Smooth muscle cell (in vitro differentiated cells): Measurements from ENCODE around the genes TNFRSF25 and KLHL21.

GRCh38 chr1:6294067-6294488 lies 33.2 kb upstream of the GPR153 start:
- RAMPAGE, long total RNA = no peak

DNA sequence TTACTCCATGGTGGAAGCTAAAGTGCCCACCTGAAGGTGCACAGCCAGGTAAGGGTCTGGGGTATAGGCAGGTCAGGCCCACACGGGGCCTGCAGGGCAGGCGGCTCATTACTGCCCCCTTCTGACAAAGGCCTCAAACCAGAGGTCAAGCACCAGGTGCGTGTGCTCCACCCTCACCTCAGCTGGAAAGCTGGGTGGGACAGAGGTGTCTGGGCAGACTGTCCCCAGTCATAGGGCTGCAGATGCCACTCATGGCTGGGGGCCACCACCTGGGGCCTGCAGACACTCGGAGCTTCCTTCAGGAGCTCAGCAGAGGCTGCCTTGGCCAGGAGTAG lies 36.3 kb downstream of the ACOT7 start:
- RAMPAGE, long total RNA = no peak

- RAMPAGE, long total RNA = no peak
These were observed 34.1 kb downstream of the ACOT7 start for GRCh38 chr1:6359224-6360063.

- RAMPAGE, long total RNA = no peak
These were observed at the start of gene TNFRSF25 for GRCh38 chr1:6465539-6466436. Gene TNFRSF25, minus strand, starts transcription at chr1:6466173.

DNA sequence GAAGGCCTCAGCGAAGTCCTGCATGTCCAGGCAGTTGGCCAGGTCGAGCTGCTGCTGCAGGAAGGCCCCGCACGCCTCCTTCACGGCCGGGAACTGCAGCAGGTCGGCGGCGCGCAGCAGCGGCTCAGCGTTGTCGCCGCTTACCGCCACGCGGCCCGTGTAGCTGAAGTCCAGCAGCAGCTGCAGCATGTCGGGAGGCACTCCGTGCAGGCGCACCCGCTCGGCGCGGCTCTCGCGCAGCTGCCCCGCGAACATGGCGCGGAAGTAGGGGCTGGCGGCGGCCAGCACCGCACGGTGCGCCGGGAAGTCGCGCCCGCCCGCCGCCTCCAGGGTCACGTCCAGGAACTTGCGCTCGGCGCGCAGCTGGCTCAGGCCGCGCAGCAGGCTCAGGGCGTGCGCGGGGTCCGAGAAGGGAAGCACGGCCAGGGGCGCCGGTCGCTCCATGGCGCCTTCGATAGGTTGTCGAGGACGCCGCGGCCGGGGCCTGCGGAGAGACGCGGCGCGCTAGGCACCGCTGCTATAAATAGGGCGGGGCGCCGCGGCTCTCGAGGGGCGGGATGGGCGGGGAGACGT lies at the start of gene KLHL21:
Gene KLHL21, minus strand, starts transcription at position 496 of the 573 bp plus-strand sequence.
- RAMPAGE, long total RNA = no peak

DNA sequence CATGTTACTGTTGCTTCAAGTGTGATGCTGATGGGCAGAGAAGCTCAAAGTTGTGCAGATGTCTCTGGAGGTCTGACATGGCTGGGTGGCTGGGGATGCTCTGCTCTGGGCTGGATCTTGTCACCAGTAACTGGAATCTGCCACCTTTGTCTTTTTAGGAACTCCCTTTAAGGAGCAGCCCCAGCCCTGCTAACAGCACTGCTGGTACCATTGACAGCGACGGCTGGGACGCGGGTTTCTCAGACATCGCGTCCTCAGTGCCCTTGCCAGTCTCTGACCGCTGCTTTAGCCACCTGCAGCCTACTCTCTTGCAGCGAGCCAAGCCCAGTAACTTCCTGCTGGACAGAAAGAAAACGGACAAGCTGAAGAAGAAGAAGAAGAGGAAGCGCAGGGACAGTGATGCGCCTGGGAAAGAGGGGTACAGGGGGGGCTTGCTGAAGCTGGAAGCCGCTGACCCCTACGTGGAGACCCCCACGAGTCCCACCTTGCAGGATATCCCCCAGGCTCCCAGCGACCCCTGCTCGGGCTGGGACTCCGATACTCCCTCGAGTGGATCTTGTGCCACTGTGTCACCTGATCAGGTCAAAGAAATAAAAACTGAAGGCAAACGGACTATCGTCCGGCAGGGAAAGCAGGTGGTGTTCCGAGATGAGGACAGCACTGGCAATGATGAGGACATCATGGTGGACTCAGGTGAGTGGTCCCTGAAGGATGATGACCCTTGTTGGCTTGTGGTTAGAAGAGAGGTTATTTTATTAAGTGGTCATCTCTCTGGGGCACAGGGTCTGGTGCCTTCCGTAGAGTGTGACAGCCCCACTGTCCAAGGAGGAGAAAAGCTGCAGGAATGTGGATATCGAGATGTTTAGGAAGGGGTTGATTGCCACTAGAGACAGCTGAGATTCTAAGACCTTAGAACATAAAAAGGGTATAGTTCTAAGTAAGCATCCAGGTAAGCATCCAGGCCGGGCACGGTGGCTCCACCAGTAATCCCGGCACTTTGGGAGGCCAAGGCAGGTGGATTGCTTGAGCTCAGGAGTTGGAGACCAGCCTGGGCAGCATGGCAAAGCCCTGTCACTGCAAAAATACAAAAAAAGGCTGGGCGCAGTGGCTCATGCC lies 4.7 kb upstream of the THAP3 start:
- RAMPAGE, long total RNA = no peak

- RAMPAGE, long total RNA = no peak
These were observed 467.5 kb downstream of the CAMTA1 start for GRCh38 chr1:7252619-7253299.

GRCh38 chr1:7265533-7266613 lies 480.6 kb downstream of the CAMTA1 start:
- RAMPAGE, long total RNA = no peak

DNA sequence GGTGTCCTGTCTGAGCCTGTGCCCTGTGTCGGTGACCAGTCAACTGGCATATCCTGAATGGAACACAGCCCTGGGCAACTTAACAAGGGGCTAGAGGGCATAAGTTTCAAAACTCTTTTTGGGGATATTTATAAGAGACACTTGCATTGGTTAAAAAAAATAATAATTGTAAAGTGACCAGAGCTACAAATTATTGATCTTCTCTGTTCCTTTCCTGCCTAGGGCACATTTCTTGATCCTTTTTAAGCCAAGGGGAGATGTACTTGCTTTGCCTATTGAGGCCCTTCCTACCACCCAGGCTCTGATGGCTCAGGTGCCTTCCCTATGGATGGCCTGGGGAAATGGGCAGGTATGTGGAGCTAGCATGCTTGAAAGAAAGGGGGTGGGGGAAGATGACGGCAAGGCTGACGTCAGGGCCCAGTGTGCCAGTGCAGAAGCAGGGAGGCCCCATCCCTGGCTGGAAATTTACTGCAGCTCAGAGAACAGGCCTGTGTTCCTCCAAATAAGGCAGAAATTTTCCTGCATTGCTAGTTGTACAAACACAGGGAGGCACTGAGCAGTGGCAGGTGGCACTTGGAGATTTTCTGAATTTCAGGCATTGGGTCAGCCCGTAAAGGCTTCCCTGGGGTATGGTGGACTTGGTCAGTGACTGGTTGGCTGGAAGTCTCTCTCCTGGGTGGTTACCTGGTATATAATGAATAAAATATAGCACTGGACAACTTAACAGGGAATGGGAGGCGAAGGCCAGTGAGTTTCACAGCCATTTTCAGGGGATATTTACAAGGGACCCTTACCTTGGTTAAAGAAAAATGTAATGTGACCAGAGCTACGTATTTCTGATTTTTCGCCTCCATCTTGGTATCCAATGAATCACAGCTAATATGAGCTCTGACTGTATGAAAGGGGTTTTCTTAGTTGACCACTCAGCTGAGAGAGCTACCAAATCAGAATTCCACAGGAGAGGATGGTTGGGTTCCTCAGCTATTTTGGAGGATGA lies 453.1 kb upstream of the VAMP3 start:
- RAMPAGE, long total RNA = no peak

- RAMPAGE, long total RNA = no peak
These were observed 67.4 kb upstream of the VAMP3 start for GRCh38 chr1:7703494-7704310.

DNA sequence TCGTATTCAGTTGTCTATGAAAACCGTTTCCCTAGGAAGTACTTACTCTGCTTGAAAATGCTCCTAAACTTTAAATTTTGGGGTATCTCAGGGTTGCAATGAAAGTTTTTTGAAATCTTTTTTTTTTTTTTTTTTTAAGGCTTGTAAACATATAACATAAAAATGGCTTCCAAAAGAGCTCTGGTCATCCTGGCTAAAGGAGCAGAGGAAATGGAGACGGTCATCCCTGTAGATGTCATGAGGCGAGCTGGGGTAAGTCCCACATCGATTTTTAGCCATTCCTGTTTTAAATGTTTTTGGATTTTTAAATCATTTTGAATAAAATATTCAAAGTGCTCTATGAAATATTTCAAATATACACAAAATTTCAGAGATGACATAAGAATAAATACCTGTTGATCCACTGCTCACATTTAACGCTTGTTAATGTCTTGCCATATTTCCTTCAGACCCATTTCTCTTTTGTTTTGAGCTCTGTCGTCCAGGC lies 1.2 kb downstream of the PARK7 start:
- RAMPAGE, long total RNA = no peak

- RAMPAGE, long total RNA = no peak
These were observed 16.5 kb downstream of the ERRFI1 start for GRCh38 chr1:8009683-8010005.

GRCh38 chr1:8017533-8017999 lies 8.5 kb downstream of the ERRFI1 start:
- RAMPAGE, long total RNA = no peak

DNA sequence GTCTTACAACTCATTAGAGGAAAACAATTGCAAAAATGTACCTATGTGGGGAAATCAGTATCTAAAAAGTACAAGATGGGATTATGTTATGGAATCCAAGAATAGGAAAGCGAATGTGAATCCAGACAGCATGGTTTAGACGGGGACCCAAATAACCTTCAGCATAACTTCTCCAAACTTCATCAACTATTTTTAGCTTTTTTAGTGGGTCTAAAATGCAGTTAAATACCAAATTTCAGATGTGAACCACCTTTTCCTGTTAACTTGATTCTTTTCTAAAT lies 7.7 kb downstream of the ERRFI1 start:
- RAMPAGE, long total RNA = no peak

DNA sequence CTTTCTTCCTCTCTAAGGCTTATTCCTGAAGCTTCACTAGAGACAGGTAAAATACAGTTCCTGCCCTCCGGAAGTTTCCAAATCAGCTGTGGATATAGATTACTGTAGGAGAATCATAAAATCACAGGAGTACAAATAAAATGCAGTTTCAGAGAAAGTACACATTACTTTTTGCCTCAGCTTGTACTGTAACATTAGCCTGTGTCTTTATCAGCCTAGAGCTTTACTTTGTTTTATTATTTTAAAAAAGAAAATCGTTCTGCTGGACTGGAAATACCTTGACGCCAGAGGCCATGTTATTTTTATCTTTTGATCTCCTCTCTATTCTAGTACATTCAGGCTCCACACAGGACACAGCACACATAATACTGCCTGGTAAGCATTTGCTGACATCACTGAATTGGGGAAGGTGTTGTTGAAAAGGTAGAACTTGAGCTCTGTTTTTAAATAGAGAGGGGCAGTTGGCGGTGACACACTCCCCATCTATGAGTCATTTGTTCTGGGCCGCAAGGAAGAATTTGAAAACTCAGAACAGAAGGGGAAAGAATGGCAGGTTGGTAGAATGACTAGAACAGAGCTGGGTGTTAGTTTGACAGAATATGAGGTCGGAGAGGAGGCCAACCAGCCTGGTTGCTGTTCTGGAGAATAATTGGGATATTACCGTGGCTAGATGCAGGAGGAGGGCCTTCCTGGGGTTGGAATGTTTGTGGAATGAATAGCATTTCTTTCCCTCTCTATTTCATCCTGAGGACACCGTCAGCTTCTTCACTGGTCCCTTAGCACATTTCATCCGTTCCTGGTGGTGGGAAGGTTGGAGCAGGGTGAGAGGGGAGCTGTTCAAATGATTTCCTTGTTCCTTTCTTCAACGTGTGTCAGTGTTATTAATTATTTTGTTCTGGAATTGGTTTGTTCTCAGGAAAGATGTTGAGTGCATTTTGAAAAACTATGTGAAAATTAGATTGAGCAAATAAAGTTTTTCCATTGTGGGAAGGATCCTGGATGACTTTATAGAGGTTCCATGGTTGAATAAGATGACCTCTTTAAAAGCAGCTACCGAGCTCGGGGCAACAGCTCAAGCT lies 52.1 kb upstream of the ERRFI1 start:
- RAMPAGE, long total RNA = no peak

- RAMPAGE, long total RNA = no peak
These were observed 87.2 kb upstream of the ERRFI1 start for GRCh38 chr1:8113345-8113657.

GRCh38 chr1:8122659-8123148 lies 96.6 kb upstream of the ERRFI1 start:
- RAMPAGE, long total RNA = no peak

DNA sequence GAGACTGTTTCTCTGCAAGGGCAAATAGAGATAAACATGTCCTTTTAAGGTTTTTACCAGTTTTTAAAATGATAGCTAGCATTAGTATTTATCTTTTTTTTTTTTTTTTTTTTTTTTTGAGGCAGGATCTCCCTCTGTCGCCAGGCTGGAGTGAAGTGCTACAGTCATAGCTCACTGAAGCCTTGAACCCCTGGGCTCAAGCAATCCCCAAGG lies 101.4 kb upstream of the ERRFI1 start:
- RAMPAGE, long total RNA = no peak

- RAMPAGE, long total RNA = no peak
These were observed 25.5 kb downstream of the SLC45A1 start for GRCh38 chr1:8343185-8344036.

DNA sequence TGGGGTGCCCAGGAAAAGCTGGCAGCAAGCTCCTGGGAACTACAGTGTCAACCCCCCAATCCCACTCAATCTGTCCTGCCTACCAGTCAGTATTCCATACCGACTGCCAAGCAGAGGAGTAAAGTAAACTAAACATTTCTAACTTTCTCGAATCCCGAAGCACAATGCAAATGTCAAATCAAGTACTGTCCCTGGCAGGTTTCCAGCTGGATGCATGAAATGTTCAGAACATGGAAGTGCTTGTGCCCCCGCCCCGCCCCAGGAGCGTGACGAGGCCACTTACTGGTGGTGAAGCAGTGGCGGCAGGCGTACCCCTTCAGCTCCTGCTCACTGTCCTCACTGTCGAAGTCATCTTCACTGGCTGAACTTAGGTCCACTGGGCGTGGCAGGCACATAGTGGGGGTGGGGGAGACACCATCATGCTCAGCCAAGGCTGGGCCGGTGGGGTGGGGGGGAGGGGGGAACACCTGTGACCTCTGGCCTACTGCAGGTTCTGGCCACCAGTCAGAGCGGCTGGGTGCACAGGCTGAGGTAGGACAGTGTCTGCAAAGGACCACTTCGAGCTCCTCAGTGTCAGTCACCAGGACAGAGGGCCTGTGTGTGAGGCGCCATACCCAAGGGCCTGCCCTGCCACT lies 46.7 kb downstream of the SLC45A1 start:
- RAMPAGE, long total RNA = no peak